ENCODE measurements around a stretch of chr2.

DNA sequence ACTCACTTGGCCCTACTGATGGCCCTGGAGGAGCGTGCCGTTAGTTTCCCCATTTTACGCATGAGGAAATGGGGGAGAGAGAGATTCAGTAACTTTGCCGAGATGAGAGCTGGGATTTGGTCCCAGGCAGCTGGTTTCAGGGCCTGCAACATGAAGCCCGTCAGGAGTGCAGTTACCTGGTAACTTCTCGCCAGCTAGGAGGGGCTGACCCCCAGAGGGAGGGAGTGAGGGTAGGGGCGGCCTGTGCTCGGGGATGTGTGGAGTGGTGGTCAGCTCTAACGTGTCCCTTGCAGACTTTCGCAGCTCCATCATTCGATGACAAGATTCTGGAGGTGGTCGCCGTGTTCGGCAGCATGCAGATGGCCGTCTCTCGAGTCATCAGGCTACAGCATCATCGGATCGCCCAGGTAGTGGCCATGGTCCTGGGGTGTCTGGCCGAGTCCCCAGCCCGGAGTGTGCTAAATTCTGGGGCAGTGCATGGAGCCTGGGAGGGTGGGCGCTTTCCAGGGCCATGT lies 103.8 kb downstream of the DGKD start:
- RRBS = no CpG with 5 or more reads among the region's 21 CpGs

DNA sequence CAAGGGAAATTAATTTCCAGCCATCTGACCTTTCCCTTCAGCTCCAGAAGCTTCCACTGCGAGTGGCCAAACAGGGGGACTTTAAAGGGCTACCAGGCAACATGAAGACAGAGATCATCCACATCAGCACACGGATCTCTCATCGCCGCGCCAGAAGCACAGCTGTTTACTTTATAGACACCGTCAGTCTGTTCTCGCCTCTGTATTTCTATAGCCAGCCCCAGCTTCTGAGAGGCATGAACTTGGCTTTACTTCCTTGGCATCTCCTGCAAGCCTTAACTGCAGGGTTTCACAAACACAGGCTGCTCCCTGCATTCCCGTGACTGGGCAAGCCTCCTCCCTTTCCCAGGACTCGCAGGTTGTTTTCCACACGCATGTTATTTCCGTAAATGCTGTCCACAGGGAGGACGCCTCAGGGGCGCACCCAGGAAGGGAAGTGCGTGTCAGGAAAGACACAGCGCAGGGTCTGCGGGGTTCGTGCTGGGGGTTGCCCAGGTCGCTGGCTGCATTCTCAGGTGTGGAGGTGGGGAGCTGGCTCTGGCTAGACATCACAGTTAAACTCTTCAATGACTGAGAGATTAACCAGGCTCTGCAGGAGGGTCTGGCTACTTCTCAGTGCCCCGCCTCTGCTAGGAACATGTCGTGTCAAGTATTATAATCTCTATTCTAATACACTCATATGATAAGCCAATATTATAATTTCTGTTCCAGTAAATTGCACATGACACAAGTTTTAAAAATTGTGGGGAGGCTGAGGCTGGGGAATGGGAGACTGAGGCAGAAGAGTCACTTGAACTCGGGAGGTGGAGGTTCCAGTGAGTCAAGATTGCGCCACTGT lies 84.9 kb downstream of the USP40 start:
- RRBS = no CpG with 5 or more reads among the region's 22 CpGs

DNA sequence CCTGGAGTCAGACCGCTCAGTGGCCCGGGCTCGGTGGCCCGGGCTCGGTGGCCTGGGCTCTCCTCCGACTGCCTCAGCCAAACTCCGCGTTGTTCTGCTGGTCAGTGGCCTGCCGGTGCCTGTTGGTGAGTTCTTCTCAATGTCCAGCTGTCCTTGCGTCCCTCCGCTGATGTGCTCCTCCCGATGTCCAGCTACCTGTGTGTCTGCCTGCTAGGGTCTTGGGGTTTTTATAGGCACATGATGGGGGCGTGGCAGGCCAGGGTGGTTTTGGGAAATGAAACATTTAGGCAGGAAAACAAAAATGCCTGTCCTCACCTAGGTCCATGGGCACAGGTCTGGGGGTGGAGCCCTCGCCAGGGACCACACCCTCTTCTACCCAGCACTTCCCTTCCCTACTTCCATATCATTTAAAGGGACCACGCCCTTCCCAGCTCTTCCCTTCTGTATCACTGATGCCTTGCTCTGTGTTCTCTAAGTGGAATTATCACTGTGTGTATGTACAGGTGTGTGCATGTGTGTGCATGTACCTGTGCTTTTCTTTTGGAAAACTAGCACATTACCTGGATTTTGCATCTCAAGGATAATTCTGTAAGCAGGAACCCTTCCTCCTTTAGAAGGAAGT lies 6.3 kb downstream of the UGT1A1 start:
- RRBS = 92% methylated on average over 3 of the region's 15 CpGs

DNA sequence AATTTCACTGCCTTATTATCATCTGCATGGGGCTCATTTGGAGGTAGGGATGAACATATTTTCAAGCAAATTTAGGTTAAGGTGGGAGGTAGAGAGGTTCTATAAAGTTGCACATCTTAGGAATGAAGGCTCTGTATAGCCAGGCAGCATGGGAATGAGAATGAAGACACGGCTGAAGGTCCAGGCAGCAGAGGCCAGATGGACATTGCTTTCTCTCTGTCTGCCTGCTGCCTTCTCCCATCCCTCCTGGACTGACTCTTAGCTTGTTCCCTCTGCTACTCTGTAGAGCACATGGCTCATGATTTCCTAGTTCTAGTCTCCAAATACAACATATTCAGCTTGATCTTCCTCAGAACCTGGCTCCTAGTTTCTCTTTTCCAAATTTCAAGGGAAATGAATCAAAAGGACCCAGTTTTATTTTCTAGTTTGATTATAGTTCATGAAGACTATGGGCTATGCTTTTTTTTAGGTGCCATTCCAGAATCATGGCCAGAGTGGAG lies 1.2 kb downstream of the SPP2 start:
- RRBS = no CpG with 5 or more reads among the region's 1 CpG

DNA sequence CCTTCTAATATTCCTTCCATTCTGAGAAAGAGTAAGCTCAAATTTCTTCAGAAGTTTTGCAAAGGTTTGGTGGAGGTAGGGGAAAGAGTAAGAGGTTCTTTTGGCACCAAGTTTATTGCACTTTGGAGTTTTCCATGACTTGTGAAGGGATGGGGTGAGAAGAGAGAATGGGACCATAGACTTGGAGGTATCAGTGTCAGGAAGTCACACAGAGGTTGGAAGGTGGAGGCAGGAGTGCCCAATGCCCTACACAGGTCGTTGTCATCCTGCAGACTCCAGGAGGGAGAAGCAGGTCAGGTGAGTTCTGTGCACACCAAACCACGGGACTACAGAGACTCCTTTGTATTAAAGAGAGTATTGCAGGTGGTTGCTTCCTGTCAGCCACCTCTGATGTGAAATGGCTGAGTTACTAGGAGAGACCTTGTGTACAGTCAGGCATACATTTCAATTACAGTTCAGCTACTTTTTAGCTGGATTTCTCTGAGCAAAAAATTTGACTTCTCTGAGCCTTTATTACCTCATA lies 51.5 kb downstream of the SPP2 start:
- RRBS = no CpG with 5 or more reads among the region's 2 CpGs

GRCh38 chr2:234137585-234137798 lies 87.0 kb downstream of the SPP2 start:
- RRBS = no CpG with 5 or more reads among the region's 2 CpGs

DNA sequence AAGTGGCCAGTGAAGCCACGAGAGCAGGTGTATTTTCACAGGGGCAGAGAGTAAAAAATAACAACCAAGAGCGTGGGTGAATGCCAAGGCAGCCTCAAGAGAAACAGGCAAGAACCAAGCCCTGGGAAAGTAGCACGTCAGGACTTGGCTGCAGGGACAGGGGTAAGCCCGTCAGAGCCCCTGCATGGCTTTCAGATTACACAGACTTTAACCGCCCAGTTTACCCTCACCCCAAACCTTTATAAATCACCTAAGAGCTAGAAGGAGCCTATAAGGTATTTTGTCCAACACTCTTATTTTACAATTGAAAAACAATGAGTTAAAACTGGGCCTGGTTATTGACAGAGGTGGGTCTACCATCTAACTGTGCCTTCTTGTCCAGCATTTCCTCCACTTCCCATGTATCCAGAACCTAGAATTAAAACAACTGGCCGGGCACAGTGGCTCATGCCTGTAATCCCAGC lies 43.6 kb downstream of the ARL4C start:
- RRBS = no CpG with 5 or more reads among the region's 6 CpGs

DNA sequence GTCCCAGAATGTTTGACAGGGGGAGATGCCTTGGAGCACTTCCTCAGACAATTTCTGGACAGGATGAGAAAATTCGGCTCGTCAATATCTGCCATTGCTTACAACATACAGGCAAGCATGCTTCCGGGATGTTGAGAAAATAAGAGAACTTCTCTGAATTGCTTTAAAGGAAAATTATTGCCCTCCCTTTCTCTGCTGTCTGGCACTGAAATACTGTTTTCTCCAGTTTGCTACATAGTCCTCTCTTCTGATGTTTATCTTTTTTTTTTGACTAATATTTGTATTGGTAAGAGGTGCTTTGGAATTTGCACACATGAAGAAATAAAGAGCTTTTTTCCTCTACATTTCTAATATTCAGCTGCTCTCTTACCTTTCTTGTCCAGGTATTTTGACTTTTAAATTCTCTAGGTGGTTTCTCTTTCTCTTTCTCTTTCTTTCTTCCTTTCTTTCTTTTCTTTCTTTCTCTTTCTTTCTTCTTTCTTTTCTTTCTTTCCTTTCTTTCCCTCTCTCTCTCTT lies 77.0 kb upstream of the SH3BP4 start:
- RRBS = no CpG with 5 or more reads among the region's 3 CpGs

DNA sequence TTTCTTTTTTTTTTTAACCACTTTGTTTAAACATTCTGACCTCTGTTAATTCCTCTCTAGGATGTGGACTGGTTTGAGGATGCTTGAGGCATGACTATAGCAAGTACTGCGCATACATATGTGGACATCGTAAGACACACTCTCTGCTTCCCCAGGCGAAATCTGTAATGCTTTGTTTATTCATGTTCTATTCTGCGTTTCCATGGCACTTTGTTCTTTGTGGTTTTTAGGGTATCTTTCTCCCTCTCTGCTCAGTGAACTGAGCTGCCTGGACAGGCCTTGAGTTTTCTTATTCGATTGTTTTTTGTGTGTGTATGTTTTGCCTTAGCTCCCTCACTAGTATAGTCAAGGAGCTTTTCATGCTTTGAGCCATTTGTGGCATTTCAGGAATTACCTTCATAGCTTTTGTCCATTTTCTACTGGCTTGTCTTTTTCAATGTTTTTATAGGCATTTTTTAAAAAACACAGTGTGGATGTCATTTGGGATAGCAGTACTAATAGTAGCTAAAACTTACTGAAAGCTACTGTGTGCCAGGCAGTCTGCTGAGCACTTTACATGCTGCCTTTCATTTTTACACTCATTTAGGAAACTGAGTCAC lies 1.9 kb upstream of the SH3BP4 start:
- RRBS = no CpG with 5 or more reads among the region's 5 CpGs

GRCh38 chr2:234953273-234954225 lies 1.7 kb downstream of the SH3BP4 start:
- RRBS = 72% methylated on average over 3 of the region's 21 CpGs

- RRBS = no CpG with 5 or more reads among the region's 18 CpGs
Measured at GRCh38 chr2:234955104-234955784, 3.4 kb downstream of the SH3BP4 start.

DNA sequence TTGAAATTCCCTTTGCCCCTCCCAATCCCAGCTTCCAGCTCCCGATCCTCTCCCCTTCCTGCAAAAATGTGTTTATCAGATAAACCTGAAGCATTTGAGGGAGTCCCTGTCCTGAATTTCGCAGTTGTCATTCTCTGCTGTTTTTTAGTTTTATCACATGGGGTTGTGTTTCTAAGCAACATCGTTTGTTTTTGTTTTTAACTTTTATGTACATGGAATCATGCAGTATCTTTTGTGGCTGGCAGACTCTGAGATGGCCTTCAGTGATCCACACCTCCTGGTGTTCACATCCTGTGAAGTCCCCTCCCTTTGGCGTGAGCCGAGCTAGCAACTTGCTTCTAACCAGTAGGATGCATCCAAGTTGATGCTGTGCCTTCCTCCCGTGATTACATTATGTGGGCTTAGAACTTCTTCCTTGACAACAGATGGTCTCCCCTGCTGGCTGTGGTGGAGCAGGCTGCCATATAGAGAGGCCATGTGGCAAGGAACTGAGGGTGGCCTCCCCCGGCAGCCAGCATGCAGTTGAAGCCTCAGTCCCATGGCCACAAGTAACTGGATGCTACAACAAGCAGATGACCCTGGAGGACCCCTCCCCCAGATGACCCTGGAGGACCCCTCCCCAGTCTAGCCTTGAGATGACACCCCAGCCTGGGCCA lies 27.5 kb downstream of the SH3BP4 start:
- RRBS = no CpG with 5 or more reads among the region's 7 CpGs

- RRBS = no CpG with 5 or more reads among the region's 14 CpGs
Measured at GRCh38 chr2:235048441-235049517, 97.0 kb downstream of the SH3BP4 start.

- RRBS = 1% methylated on average over 57 of the region's 98 CpGs
Measured at GRCh38 chr2:235494394-235495014, 661 bp downstream of the AGAP1 start.

DNA sequence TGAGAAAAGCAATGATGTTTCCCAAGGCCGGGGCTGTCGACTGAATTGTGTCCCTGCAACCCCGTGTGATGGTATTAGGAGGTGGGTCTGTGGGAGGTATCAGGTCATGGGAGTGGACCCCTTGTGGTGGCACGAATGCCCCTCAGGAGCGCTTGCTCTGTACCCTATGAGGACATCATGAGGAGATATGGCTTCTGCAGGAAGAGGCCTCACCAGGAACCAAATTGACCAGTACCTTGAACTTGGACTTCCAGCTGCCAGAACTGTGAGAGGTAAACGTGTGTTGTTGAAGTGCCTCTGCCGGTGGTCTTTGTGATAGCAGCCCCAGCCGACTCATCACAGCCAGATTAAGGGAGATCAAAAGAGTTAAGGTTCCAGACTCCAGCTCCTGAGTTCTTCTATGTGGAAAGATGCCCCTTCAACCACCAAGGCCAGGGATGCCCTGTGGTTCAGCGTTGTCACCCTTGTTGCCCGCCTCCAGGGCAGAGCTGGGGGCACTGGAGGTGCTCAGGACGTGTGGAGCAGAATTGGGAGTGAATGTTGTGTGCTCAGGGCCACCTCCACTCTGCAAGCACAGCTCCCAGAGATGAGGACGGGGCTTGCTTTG lies 103.0 kb downstream of the AGAP1 start:
- RRBS = no CpG with 5 or more reads among the region's 12 CpGs

GRCh38 chr2:235659864-235660487 lies 166.1 kb downstream of the AGAP1 start:
- RRBS = no CpG with 5 or more reads among the region's 5 CpGs

DNA sequence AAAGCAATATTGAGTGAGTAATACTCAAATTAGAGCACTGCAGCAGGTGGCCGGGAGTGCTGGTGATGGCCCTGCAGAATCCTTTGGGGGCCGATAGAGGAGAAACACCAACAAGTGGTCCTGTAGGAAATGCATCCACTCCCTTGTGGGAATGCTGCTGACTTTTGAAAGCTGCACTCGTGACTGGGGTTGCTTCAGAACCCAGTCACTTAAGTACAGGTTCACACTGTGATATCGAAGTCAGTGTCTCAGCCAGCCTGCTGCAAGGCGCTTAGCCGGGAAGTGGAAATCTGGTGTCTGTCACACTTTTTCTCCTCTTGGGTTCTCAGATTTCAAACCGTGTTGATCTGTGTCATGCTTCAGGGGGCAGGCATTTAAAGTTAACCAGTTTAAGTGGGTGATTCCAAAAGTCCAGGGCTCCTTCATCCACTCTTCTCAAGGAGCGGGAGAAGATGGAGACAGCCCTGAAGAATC lies 331.9 kb downstream of the GBX2 start:
- RRBS = 0% methylated on average over 1 of the region's 8 CpGs

DNA sequence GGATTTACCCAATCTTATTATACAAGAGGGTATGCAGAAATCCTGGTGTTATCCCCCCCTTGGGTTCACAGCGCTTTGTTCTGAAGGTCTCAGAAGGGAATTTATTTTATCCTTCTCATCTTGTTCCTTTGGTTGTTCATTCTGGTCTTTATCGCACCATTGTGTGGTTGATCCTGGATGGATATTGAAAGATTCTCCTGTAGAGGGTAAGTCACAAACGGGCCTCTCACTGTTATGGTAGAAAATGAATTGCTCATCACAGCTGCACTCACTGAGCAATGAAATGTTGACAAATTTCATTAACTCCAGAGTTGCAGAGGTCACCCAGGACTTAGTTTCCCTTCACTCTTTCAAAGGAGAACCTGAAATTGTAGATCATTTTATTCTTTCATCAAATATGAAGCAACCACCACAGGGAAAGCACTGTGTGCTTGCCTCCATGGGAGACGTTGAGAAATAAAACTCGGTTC lies 193.7 kb downstream of the GBX2 start:
- RRBS = no CpG with 5 or more reads among the region's 5 CpGs

DNA sequence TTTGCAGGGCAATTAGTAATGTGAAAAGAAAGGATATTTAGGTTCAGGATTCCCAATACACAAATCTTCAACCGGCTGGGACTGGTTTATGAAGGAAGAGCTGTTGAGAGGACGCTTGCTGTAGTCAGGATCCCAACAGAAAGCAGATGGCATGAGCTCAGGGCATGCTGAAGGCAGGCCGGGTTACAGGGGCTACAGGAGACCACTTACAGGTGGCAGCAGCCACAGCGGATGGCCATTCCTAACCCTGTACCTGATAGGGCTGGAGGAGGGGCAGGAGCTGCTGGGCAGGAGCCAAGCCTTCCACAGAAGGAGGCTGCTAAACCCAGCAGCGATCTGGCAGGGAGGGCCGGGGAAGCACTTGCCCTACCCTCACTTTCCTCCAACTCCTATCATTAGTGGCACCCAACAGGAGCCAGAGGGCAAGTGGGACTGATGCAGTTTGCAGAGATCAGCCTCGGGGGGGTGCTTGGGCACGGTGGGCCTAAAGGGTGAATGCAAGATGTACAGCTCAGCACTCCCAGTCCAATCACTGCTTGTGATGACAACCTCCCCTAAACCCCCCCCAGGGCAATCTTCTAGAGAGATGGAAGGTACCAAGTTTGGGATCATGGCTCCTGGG lies 2.0 kb downstream of the ASB18 start:
- RRBS = 23% methylated on average over 2 of the region's 8 CpGs

GRCh38 chr2:236488775-236488974 lies 18.6 kb downstream of the IQCA1 start:
- RRBS = no CpG with 5 or more reads among the region's 2 CpGs

Measured in Ishikawa (cell line).